HepG2 (cell line): ENCODE data around the gene PARVA.

DNA sequence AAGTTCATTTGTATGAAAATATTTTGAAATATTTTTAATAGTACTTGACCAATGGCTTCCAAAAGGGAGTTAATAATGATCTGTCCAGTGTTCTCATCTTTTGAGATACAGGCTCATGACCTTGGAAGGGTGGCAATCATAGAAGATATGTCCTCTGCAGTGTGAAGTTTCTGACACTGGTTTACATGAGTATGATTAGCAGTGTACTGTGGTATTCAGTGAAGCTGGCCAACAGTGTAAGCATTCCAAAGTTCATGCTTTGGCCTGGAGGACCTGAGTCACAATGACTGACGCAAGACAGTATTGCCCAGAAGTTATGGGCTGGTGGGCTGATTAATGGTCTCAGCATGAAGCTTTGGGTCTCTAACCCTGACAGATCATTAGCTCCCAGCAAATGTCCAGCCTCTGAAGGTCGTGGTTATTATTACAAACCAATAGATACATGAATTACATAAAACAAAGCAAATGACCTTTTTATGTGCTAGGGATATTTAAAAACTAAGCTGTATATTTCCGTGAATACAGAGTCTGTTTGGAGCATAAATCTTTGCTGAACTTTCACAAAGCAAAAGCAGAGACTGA is 28.5 kb upstream of the USP47 start:
- RRBS, 2 experiments: no CpG with 5 or more reads among the region's 3 CpGs
CAGE:
- cytosol, long polyA minus RNA: no peak
- cytosol, long polyA plus RNA: no peak
- long polyA plus RNA: no peak
- nucleus, long polyA minus RNA: no peak
- nucleus, long polyA plus RNA: no peak

DNA sequence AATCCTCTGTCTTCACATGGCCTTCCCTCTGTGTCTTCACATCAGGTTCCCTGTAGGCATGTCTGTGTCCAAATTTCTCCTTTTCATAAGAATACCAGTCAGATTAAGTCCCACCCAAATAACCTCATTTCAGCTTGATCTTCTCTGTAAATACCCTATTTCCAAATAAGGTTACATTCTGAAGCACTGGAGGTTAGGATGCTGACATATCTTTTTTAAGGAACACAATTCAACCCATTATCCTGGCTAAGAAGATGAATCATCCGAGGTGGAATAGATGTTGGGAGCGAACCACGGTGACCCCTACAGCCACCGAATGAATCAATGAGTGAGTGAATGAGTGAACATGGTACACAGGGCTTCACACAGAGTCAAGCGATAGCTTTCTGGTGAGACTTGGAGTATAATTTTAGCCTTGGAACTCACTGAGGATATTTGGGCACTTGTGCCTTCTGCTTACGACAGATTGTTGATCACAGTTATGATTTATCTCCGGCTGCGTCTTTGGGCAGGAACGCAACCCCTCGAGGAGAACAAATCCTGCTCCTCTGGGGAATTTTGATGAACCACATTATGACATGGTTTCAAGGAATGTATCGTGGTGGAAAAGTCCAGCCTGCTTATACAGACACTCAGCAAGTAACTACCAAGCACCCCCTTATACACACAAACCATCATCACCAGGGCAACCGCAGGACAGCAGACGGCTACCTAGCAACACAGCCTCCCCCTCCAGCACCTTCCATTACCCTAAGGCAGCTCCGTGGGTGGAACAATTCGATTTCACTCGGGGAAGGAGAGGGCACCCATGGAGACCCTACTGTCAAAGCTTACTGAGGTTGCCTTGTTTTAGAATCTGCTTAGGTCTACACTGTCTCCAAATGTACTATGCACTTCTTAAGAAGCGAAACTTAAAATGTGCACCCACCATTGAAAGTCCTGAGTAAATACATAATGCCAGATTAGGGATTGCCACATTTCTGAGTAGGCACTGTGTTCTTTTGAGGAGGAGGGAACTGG is 34.0 kb upstream of the MICAL2 start:
- RRBS, 2 experiments: no CpG with 5 or more reads among the region's 17 CpGs
CAGE:
- cytosol, long polyA minus RNA: no peak
- cytosol, long polyA plus RNA: no peak
- long polyA plus RNA: no peak
- nucleus, long polyA minus RNA: no peak
- nucleus, long polyA plus RNA: no peak

- RRBS, 2 experiments: no CpG with 5 or more reads among the region's 9 CpGs
CAGE:
- cytosol, long polyA minus RNA: no peak
- cytosol, long polyA plus RNA: no peak
- long polyA plus RNA: no peak
- nucleus, long polyA minus RNA: no peak
- nucleus, long polyA plus RNA: no peak
Measured at GRCh38 chr11:12079956-12080773, 30.2 kb upstream of the MICAL2 start.

- RRBS, 2 experiments: no CpG with 5 or more reads among the region's 6 CpGs
CAGE:
- cytosol, long polyA minus RNA: no peak
- cytosol, long polyA plus RNA: no peak
- long polyA plus RNA: no peak
- nucleus, long polyA minus RNA: no peak
- nucleus, long polyA plus RNA: no peak
Measured at GRCh38 chr11:12087081-12087702, 23.2 kb upstream of the MICAL2 start.

DNA sequence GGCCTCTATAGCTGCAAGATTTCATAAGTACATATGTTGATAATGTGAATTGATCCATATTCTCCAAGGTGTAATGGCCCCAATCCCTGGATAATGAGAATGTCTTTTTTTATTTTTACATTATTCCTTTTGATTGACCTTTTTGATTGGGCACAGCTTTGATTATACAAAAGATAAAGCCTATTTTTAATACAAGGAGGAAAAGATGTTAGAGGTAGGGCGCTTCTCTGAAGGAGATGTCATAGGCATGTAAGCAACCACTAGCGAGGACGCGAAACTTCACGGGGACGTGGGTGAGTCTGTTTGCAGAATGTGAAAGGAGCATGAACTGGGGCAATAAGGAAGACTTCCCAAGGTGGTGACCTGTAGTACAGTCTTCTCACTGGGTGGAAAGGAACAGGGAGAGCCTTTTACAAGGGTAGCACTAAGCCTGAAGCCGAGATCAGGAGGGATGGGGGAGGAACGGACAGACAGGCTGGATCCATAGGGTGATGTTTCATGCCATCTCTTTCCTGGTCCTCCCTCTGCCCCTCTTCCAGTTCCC is 10.0 kb upstream of the MICAL2 start:
- RRBS, 2 experiments: no CpG with 5 or more reads among the region's 8 CpGs
CAGE:
- cytosol, long polyA minus RNA: no peak
- cytosol, long polyA plus RNA: no peak
- long polyA plus RNA: no peak
- nucleus, long polyA minus RNA: no peak
- nucleus, long polyA plus RNA: no peak

- RRBS, 2 experiments: no CpG with 5 or more reads among the region's 2 CpGs
CAGE:
- cytosol, long polyA minus RNA: no peak
- cytosol, long polyA plus RNA: no peak
- long polyA plus RNA: no peak
- nucleus, long polyA minus RNA: no peak
- nucleus, long polyA plus RNA: no peak
Measured at GRCh38 chr11:12109593-12109960, 813 bp upstream of the MICAL2 start.

DNA sequence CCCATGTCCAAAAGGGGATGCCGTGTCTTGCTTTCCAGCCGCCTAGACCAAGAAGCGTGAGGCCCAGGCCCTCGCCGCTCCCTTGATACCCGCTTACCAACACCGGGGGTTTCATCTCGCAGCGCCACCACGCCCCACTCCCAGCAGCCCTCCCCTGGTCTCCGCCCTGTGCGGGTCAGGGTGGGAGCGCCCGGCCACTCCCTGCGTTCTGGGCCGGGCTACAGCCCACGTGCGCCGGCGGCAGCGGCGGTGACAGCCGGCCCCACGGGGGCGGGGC is 224 bp upstream of the MICAL2 start:
- RRBS, 2 experiments: 1 to 2% methylated on average over 11 of the region's 25 CpGs
CAGE:
- cytosol, long polyA minus RNA: no peak
- cytosol, long polyA plus RNA: no peak
- long polyA plus RNA: no peak
- nucleus, long polyA minus RNA: no peak
- nucleus, long polyA plus RNA: no peak

GRCh38 chr11:12114133-12115370 is 4.2 kb downstream of the MICAL2 start:
- RRBS, 2 experiments: no CpG with 5 or more reads among the region's 24 CpGs
CAGE:
- cytosol, long polyA minus RNA: no peak
- cytosol, long polyA plus RNA: no peak
- long polyA plus RNA: no peak
- nucleus, long polyA minus RNA: no peak
- nucleus, long polyA plus RNA: no peak

DNA sequence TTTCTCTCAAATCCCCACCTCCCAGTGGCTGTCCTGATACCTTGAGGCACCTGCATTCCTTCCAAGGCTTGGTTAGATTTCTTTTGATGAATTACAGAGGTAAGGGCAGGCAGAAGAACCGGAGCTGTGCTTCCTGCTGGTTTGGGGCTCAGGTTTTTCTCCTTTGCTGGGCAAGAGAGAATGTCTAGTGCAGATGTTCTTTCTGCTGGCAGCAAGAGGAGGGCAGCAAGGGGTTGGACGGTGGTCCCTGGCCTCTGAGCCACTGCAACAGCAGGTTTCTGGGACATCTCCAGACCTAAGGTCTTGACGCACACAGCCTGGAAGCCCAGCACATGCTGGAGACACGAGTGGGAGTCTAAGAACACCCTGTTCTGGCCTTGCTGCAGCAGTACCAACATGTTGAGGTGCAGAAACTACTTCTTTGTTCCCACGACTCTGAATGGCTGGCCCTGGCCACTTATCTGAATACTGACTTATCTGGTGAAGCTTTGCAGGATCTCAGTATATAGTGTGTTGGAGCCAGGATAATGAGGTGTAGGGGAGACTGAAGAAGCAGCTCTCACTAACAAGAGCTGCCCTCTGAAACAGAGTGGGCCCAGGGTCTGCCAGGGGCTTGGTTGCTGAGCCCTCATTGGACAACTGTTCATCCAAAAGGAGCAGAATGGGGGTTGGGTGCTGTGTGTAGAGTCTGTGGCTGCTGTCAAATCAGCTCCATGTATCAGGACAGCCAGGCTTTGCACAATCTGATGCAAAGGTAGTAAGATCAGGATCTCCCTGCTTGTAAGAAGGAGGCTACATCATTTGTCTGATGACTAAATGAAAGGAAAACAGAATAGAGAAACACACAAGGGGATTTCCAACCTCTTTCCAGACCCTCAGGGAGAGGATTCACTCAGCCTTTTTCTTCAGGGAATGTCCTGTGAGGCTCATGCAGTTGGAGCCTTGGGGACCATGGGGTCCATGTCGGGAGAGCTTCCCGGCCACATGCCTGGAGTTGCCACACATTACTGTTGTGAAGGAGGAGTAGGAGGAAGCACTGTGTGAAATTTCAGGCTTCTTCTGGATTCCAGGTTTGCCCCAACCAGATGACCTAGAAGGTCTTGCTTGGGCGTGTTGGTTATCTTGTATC is 7.0 kb downstream of the MICAL2 start:
- RRBS, 2 experiments: no CpG with 5 or more reads among the region's 8 CpGs
CAGE:
- cytosol, long polyA minus RNA: no peak
- cytosol, long polyA plus RNA: no peak
- long polyA plus RNA: no peak
- nucleus, long polyA minus RNA: no peak
- nucleus, long polyA plus RNA: no peak

- RRBS, 2 experiments: no CpG with 5 or more reads among the region's 3 CpGs
CAGE:
- cytosol, long polyA minus RNA: no peak
- cytosol, long polyA plus RNA: no peak
- long polyA plus RNA: no peak
- nucleus, long polyA minus RNA: no peak
- nucleus, long polyA plus RNA: no peak
Measured at GRCh38 chr11:12127487-12127916, 17.1 kb downstream of the MICAL2 start.

GRCh38 chr11:12133351-12133890 is 23.0 kb downstream of the MICAL2 start:
- RRBS, 2 experiments: no CpG with 5 or more reads among the region's 7 CpGs
CAGE:
- cytosol, long polyA minus RNA: no peak
- cytosol, long polyA plus RNA: no peak
- long polyA plus RNA: no peak
- nucleus, long polyA minus RNA: no peak
- nucleus, long polyA plus RNA: no peak

- RRBS, 2 experiments: no CpG with 5 or more reads among the region's 14 CpGs
CAGE:
- cytosol, long polyA minus RNA: no peak
- cytosol, long polyA plus RNA: no peak
- long polyA plus RNA: no peak
- nucleus, long polyA minus RNA: no peak
- nucleus, long polyA plus RNA: no peak
Measured at GRCh38 chr11:12138899-12139982, 28.9 kb downstream of the MICAL2 start.

DNA sequence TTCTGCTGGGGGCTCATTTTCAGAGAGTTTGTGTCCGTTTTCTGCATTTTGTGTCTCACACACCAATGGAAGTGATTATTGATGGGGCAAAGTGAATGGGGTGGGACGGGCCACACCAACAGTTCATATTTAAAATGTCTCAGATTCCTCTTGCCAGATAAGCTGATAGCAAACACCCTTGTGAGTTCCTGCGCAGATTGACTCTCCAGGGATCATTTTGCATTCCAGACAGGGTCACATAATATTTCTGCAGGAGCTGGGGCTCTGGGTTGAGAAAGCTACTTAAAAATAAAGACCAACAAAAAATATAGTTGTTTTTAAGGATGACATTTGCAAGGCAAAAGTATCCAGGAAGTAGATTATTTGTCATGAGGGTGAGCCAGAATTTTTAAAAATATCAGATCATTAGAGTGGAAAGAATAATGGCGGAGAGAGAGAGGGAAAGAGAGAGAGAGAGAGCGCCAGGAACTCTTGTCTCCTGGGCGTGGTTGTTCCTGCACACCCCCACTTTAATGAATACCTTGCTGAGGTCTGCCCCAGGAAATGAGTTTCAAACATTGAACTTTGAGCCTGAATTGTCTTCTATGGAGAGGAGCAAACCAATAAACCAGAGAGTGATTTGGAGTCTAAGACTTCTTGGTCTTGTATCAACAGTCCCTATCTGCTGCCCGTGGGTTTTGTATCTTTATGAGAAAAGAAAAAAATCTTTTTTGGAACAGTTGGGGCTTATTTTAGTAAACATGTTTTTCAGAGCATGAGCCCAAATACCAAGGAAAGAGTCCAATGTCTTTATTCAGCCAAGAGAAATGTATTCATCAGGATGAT is 33.3 kb downstream of the MICAL2 start:
- RRBS, 2 experiments: no CpG with 5 or more reads among the region's 7 CpGs
CAGE:
- cytosol, long polyA minus RNA: no peak
- cytosol, long polyA plus RNA: no peak
- long polyA plus RNA: no peak
- nucleus, long polyA minus RNA: no peak
- nucleus, long polyA plus RNA: no peak

- RRBS, 2 experiments: no CpG with 5 or more reads among the region's 5 CpGs
CAGE:
- cytosol, long polyA minus RNA: no peak
- cytosol, long polyA plus RNA: no peak
- long polyA plus RNA: no peak
- nucleus, long polyA minus RNA: no peak
- nucleus, long polyA plus RNA: no peak
Measured at GRCh38 chr11:12178962-12179442, 68.6 kb downstream of the MICAL2 start.

GRCh38 chr11:12220091-12220892 is 109.9 kb downstream of the MICAL2 start:
- RRBS, 2 experiments: no CpG with 5 or more reads among the region's 19 CpGs
CAGE:
- cytosol, long polyA minus RNA: no peak
- cytosol, long polyA plus RNA: no peak
- long polyA plus RNA: no peak
- nucleus, long polyA minus RNA: no peak
- nucleus, long polyA plus RNA: no peak

- RRBS, 2 experiments: no CpG with 5 or more reads among the region's 20 CpGs
CAGE:
- cytosol, long polyA minus RNA: no peak
- cytosol, long polyA plus RNA: no peak
- long polyA plus RNA: no peak
- nucleus, long polyA minus RNA: no peak
- nucleus, long polyA plus RNA: no peak
Measured at GRCh38 chr11:12223805-12225079, 113.9 kb downstream of the MICAL2 start.

- RRBS, 2 experiments: no CpG with 5 or more reads among the region's 10 CpGs
CAGE:
- cytosol, long polyA minus RNA: no peak
- cytosol, long polyA plus RNA: no peak
- long polyA plus RNA: no peak
- nucleus, long polyA minus RNA: no peak
- nucleus, long polyA plus RNA: no peak
Measured at GRCh38 chr11:12225934-12226461, 115.6 kb downstream of the MICAL2 start.

DNA sequence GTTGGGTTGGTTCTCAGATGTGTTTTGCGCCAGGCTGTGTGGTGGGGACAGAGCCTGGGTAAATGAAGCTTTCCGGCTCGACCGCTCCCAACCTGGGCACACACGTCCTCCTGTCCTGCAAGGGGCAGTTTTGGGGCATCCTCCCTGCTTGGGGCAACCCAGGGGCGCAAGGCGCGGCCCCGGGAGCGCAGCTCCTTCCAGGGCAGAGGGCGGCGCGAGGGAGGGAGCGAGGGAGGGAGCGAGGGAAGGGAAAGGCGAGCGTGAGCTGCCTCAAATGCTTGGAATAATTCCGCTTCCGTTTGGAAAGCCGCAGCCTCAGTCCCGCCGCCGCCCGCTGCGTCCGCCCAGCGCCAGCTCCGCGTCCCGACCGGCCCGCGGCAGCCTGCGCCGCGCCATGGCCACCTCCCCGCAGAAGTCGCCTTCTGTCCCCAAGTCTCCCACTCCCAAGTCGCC is at the start of gene PARVA:
PARVA (plus strand) TSS at position 318 of the 453 bp plus-strand sequence.
- RRBS, 2 experiments: 20 to 50% methylated on average over 1 to 5 of the region's 39 CpGs
CAGE:
- cytosol, long polyA minus RNA: start-site peak on the plus strand centred at position 330 of the sequence, 99 bp wide, 52 reads
- cytosol, long polyA plus RNA: no peak
- long polyA plus RNA: no peak
- nucleus, long polyA minus RNA: no peak
- nucleus, long polyA plus RNA: no peak

DNA sequence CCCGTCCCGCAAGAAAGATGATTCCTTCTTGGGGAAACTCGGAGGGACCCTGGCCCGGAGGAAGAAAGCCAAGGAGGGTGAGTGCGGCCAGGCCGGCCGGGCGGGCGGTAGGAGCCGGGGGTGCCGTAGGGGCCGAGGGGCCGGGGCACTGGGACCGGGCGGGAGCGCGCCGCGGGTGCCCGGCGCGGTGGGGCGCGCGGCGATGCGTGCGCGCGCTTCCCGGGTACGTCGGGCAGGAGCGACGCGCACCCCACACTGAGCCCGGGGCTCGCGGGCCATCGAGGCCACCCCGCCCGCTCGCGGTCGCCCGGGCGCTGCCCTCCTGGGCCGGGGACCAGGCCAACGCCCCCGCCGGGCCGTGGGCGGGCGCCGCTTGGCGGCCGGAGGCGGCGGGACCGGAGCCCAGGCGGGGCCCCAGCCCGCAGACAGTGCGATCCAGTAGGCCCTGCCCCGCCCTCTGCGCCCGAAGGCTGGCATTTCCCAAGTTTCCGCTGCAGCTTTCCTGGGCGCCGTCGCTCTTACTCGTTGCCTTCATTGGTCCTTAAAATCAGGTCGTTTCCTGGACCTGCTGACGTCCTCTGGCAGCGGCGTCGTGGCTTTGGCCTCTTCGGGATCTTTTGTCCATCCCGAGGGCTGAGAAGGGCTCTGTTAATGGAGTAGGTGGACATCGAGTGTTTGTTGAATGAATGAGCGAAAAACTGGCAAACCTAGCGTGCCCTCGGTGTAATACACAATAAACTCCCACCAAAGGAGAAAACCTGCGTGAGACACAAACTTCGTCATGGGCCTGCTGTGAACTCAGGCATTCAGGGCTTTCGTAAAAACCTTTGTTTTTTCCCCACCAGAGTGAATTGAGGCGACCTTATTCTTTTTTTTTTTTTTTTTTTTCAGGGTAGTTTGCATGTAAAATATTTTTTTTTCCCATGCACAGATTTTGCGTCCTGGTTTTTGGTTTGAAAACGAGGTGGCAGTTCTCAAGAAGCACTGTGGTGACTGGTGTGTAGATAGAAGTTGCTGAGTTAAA is 648 bp downstream of the PARVA start:
- RRBS, 2 experiments: 1 to 3% methylated on average over 27 to 29 of the region's 88 CpGs
CAGE:
- cytosol, long polyA minus RNA: no peak
- cytosol, long polyA plus RNA: no peak
- long polyA plus RNA: no peak
- nucleus, long polyA minus RNA: no peak
- nucleus, long polyA plus RNA: no peak

DNA sequence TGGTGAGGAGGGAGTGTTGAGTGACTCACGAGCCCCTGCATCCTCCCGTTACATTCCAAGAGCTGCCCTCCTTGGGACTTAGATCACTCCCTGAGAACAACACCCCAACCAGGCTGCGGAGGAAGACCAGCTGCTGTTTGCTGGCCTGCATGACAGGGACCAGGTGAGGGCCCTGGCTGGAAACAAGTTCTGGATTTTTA is 20.7 kb downstream of the PARVA start:
- RRBS, 2 experiments: no CpG with 5 or more reads among the region's 3 CpGs
CAGE:
- cytosol, long polyA minus RNA: no peak
- cytosol, long polyA plus RNA: no peak
- long polyA plus RNA: no peak
- nucleus, long polyA minus RNA: no peak
- nucleus, long polyA plus RNA: no peak